Colonic mucosa (tissue), 1 donor: Measurements from ENCODE around the gene TSPYL6.

- PRO-cap: no peak
These were observed 15.3 kb upstream of the STON1 start for GRCh38 chr2:48514704-48514991.

DNA sequence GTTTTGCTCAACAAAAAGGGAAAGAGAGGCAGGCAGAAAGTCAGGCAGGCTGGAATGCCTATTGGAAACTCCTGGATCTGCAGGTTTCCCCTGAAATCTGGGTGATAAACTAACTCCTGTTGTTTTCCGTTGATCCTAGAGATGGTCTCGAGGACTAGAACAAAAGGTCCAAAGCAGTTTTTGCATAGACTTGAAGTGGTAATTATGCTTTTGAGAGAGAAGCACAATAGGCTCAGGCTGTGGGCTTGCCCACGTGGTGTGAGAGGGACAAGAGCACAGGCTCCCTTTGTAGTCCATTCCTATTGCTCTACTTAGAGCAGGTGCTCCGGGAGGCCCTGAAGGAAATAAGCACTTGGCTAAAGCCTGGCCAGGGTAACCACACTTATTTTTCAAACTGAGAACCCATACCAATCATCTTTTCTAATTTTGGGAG is 31.9 kb upstream of the GTF2A1L start:
- PRO-cap: no peak

GRCh38 chr2:49288107-49288900 is 134.0 kb upstream of the FSHR start:
- PRO-cap: unidirectional peak, plus-strand start at chr2:49288367

DNA sequence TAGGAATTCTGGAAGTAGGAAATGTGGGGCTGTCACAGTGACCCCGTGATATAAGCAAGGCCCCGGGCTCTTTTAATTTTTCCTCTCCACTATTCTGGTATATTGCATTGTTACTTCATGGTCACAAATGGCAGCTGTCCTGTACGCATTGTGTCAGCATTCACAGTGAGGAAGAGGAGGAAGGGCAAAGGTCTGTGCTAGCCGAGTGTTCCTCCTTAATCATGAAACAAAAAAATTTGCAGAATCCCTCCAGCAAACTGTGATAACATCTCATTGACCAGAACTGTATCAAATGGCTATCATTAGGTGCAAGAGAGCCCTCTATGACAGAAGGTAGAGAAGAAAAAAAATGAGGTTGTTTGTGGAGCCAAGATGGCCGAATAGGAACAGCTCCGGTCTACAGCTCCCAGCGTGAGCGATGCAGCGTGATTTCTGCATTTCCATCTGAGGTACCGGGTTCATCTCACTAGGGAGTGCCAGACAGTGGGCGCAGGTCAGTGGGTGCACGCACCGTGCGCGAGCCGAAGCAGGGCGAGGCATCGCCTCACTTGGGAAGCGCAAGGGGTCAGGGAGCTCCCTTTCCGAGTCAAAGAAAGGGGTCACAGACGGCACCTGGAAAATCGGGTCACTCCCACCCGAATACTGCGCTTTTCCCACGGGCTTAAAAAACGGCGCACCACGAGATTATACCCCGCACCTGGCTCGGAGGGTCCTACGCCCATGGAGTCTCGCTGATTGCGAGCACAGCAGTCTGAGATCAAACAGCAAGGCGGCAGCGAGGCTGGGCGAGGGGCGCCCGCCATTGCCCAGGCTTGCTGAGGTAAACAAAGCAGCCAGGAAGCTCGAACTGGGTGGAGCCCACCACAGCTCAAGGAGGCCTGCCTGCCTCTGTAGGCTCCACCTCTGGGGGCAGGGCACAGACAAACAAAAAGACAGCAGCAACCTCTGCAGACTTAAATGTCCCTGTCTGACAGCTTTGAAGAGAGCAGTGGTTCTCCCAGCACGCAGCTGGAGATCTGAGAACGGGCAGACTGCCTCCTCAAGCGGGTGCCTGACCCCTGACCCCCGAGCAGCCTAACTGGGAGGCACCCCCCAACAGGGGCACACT is 180.6 kb upstream of the CHAC2 start:
- PRO-cap: no peak

- PRO-cap: no peak
These were observed 761 bp downstream of the ERLEC1 start for GRCh38 chr2:53787674-53787936.

GRCh38 chr2:53864868-53865582 is 5.3 kb upstream of the GPR75 start:
- PRO-cap: no peak

- PRO-cap: no peak
These were observed 9.0 kb downstream of the PSME4 start for GRCh38 chr2:53961700-53962263.

DNA sequence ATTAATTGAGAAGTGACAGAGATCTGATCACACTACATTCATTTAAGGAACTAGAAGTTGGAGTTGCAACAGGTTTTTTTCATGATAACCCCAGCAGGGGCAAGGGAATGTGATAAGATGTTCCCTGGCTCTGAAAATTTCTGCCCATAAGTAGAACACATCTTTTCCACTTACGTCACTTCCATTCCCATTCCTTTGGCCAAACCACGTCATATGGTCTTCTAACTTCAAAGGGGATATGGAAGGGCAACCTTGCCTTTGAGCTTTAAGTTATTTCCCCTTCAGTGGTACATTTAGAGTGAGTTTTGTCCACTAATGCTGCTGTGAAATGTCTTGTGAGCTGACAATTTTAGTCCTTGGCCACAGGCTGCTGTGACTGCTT is 29.7 kb downstream of the ACYP2 start:
- PRO-cap: no peak

GRCh38 chr2:54256016-54256386 is at the start of gene TSPYL6:
Gene TSPYL6 (minus strand): TSS chr2:54256229.
- PRO-cap: no peak

GRCh38 chr2:54258955-54259697 is 3.1 kb upstream of the TSPYL6 start:
- PRO-cap: no peak

- PRO-cap: no peak
These were observed 47.0 kb downstream of the C2orf73 start for GRCh38 chr2:54377786-54378038.

DNA sequence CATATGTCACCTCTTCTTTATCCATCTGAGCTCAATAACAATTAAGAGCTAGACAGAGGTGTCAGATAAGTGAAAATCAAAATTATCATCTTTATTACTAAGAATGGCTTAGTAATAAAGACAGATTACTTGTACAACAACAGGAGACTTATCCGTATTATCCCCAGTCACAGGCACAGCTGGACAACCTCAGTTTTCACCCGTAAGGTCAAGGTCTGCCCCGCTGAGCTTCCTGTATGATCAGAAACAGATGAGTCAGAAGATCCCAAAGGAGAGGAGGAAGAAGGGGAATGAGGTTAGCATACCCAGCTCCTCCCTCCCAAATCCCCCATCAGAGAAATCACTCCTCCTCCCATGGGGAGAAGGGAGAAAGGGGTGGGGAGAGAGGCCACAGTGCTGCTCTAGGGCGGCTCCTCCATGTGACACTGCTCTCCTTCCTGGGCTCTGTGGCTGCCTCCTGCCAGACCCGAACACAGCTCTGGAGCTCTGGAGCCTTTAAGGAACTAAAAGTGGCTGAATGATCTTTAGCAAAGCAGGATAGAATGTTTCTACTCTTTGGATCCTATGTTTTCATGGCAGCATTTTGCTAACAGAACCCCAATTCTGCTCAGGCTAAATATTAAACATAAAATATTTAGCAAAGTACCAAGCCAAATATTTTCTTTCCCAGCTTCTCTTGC is 53.7 kb upstream of the SPTBN1 start:
- PRO-cap: unidirectional peak, plus-strand start at position 360 of the sequence; unidirectional peak, plus-strand start at position 463 of the sequence

DNA sequence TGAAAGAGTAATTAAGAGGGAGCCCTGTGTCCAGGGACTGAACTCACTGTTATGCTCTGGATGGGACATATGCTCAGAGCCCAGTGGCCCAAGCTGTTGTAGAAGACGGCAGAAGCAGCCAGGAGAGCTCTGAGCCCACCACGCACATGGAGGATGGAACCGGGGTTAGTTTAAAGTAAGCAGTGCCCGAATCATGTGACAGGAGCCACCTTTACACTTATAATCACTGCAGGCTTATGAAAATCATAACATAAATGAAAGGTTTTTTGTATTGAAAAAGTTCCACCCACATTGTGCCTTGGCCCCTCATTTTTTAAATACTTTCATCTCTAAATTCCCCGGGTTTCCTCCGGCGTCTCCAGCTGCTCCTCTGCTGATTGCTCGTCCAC is 36.2 kb upstream of the SPTBN1 start:
- PRO-cap: no peak

DNA sequence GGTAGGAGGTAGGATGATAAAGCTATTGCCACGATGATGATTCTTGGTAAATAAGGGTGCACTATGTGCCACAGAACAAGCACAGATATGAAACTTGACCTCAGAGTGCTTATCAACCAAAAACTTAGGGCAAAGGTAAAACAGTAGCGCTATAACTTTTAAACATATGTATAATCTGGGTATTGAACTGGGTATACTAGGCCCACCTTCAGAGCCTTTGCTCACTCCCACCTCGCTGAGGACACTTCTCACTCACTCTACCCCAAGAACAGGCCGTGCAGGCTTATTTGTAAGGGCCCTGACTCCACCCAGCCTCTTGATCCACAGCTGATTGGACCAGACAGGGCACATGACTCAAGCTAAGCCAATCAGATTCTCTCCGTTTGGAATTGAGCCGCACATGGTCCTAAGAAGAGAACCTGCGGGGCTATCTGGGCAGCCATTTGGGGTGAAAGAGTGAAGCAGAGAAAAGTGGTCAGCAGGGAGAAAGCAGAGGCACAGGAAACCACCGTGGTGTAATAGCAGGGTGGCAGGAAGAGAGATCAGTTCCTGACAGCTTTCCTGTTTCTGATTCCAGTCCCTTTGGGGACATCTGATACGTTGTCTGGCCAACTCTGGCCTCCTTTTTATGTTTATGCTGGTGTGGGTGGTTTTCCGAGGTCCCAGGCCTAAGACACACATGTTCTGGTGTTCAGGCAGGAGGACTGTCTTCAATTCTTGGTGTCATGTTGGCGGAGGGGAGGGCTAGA is 26.4 kb upstream of the SPTBN1 start:
- PRO-cap: no peak

- PRO-cap: bidirectional peak, plus-strand start at chr2:54531835, minus-strand start at chr2:54531706
These were observed 75.3 kb downstream of the SPTBN1 start for GRCh38 chr2:54531416-54531932.

DNA sequence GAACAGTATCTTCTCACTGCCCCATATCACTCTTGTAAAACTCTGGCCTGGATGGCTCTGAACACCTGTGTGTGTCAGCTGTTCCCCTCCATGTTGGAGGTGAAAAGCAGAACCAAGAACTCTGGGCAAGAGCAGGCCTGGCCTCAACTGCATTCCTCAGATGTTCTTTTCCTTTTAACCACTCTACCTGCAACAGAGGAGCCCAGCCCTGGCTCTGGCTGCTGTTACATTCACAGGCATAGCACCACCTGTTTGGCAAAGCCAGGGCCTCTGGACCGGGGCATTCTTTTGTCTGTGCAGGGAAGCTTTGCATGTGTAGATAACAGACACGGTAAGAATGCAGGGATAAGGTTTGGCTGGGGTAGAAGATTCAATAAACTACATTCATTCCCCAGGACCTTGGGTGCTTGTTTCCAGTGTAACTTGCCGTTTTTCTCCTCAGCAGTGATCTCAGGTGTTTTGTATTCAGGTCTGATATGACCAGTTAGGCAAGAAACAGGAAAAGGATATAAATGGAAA is 95.1 kb downstream of the SPTBN1 start:
- PRO-cap: no peak

DNA sequence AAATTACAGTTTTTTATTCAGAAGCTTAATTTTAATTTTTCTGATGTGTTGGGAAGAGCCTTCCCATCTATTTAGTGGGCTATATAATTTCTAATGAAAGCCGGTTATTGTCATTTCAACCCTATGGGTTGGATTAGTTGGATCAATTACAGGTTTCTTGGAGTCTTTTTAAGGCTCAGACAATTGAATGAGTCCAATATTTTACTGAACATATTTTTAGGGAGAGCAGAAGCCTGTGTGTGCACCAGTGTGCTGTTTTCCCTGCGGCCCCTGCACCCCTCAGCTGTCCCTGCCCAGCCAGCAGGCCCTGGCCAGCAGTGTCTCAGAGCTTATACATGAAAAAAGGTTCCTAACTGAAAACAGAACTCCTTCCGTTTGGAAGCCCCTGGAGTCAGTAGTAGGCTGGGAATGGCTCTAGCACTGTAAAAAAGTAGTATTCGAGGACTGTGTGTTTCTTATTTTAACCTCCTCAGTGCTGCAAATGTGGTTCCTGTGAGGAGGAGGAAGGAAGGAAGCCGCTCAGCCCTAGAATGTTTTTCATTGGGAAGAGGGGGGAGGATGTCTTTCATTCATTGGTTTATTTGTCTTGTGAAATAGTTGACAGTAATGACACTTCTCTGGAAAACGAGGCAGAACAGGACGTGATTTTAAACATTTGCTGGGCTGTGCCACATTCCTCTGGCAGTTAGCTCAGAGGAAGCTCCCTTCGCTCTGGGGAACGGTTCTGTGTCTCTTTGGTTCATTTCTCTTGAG is 103.4 kb downstream of the SPTBN1 start:
- PRO-cap: bidirectional peak, plus-strand start at position 620 of the sequence, minus-strand start at position 532 of the sequence

- PRO-cap: no peak
These were observed 34.0 kb downstream of the EML6 start for GRCh38 chr2:54757383-54758011.

DNA sequence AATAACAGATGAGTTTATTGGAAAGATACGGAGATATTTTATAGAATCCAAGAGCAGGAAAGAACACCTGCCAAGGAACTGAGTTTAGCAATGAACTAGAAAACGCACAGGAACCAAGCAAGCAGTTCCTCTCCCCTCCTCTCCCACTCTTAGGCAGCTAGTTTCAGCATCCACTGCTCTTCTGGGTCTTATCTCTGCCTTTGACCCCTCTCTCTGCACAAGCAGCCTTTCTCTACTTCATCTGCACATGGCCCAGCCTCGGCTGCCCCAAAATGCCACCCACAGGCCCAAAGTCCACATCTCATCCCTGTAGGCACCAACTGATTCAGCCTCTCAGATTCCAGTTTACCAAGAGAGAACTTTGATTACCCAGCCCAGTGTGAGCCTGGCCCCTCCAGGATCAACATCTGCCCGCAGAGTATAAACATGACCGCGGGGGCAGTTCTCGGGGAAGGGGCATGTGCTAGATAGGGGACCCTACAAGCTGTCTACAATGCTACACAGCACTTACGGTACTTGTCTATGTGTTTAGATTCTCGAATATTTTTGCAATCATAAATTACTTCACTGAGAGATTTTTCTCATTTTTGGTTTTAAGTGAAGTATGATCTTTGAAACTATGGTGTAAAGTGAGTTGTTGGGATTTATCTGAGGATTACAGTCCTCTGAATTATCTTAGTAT is 141.7 kb downstream of the RTN4 start:
- PRO-cap: no peak

GRCh38 chr2:54956392-54956813 is 93.8 kb downstream of the RTN4 start:
- PRO-cap: no peak